Hematopoietic multipotent progenitor cell (in vitro differentiated cells): ENCODE data around the genes TRIP10 and FCER2.

DNA sequence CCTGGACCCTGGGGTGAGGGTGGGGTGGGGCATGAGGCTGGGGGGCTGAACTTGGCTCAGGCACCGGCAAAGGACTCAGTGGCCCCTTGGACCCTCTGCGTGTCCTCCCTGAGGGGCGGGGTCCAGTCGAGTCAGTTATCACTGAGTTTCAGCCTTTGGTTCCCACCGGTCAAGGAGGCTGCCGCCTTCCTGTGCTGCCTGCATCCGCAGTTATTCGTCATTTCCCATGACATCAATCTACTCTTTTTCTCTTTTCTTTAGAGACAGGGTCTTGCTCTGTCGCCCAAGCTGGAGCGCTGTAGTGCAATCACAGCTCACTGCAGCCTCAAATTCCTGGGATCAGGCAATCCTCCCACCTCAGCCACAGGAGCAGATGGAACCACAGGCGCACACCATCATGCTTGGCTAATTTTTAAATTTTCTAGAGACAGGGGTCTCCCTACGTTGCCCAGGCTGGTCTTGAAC, 3.0 kb downstream of the GPR108 start:
- CAGE, long polyA plus RNA = no peak

DNA sequence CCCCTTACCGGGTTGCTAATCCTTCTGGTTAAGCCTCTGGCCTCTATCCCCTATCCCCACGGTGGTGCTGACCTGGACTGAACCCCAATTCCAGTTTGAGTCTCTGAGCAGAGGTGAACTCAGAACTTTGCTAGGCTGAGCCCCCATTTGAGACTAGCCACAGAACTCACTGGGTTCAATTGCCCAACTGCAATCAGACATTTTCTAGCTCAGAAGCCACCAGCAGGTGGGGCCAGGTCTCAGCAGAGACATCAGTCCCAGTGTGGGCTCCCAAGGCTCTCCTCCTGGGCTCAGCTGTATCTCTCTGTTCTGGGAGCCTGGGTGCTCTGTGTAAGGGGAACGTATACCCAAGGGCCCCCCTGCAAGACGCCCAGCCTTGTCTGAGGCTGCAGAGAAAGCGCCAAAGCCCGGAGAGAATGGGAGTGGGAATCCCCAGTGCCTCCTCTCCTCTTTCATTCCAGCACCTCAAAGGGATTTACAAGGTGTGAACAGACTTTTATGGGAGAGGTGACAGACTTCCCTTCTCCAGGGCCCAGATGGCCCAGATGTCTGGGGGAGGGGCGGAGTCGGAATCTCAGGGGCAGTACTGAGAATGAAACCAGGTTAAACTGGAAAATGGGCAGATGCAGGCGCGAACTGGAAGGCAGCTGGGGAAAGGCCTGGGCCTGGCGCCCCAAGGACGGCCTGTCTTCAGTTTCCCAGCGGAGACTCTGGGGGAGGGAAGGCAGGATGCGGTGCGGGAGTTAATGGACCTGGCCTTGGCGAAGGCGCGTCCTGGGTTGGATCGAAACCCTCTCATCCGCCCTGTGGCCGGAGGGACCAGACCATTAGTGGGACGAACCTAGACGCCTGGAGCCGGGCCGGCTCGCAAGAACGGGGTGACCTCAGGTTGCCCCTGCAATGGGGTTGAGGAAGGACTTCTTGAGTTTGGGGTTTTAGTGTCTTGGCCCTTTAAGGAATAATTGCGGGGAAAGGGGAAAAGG, 778 bp upstream of the TRIP10 start:
- CAGE, long polyA plus RNA = no peak

DNA sequence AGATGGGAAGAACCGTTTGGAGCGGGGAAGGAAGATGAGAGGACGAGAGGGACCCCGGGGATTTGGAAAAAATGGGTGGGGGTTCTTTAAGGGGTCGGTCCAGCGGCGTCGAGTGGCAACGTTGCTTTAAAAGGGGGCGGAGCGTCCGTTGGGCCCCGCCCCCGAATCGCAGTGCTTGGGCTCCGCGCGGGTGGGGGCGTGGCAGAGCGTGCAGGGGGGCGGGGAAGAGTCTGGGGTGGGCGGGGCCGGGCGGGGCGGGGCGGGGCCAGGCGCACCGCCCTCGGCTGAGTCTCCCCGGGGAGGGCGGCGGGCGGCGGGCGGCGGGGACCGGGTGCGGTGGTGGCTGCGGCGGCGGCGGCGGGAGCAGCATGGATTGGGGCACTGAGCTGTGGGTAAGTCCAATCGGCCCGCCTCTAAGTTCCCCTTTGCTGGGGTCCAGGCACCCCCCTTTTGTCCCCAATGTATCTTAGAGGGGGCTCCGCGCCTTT, at the start of gene TRIP10:
Gene TRIP10 (plus strand): TSS at position 287 of the 488 bp plus-strand sequence.
- CAGE, long polyA plus RNA = start-site peak on the plus strand centred at position 320 of the sequence, 39 bp wide, 247 reads

DNA sequence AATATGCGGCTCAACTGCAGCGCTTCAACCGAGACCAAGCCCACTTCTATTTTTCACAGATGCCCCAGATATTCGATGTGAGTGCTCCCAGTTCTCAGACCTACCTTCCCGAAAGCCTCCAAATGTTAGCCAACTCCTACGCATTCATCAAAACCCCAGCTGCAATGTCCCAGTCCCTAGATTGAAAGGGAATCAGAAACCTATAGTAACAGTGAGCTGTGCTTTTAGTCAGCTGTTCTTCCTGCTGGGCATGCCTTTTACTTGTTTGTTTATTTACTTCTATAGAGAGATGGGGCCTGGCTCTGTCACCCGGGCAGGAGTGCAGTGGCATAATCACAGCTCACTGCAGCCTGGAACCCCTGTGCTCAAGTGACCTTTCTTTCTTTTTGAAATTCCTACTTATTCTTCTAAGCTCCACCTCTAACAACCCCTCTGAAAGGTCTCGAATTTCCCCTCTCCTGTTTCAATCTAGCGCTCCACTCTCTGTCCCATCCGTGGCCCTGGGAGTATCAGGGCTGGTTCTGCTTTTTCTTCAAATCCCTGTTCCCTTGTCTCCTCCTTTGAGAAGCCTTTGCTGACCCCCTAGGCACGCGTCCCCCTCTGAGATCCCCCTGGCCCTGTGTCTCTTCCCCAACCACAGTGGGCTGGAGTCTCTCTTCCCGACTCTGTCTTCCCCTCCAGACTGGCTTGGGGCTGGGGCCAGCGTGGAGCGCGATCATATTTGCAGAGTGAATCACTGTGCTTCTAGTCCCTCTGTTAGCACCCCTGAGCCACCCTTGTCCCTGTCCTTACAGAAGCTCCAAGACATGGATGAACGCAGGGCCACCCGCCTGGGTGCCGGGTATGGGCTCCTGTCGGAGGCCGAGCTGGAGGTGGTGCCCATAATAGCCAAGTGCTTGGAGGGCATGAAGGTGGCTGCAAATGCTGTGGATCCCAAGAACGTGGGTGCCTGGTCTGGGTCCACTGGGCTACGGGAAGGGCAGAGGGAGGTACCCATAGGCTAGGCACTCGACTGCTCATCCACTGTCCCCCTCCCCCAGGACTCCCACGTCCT, 4.6 kb downstream of the TRIP10 start:
- CAGE, long polyA plus RNA = no peak

DNA sequence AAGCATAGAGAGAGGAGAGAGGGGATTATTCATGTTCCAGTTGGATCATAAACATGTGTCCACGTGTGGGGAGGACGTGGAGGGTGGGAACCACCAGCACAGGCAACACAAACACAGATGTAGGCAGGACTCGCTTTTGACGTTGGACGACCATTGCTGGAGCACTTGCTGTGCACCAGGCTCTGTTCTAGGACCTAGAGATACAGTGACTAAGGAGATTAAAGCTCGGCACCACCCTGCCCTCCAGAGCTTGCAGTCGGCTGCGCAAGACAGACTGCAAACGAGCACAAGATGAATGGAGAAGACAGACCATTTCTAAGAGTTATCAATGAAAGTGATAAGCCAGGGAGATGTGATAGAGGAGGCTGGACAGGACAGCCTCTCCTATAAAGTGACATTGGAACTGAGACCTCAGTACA, 775 bp downstream of the SH2D3A start:
- CAGE, long polyA plus RNA = no peak

DNA sequence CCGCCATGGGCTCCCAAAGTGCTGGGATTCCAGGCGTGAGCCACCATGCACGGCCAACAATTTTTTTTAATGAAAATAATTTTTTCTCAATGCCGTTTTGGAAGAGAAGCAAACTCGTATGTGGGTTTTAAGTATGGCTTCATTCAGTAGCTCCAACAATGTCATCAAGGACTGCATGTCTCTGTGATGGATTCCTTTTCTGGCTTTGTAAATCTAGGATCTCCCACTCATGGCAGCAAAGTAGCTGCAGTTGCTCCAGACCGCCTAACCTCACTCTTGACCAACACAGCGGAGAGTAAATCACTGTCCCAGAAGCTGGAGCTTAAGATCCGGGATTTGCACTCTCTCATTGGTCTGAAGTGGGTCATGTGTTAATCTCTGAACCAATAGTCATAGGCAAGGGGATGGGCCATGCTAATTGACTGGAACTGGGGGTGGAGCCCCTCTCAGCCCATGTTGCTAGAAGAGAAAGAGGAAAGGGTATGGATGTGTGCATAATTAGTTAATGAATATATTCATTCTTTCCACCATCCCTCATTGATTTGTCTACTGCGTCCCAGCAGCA, 33.9 kb downstream of the VAV1 start:
- CAGE, long polyA plus RNA = no peak

DNA sequence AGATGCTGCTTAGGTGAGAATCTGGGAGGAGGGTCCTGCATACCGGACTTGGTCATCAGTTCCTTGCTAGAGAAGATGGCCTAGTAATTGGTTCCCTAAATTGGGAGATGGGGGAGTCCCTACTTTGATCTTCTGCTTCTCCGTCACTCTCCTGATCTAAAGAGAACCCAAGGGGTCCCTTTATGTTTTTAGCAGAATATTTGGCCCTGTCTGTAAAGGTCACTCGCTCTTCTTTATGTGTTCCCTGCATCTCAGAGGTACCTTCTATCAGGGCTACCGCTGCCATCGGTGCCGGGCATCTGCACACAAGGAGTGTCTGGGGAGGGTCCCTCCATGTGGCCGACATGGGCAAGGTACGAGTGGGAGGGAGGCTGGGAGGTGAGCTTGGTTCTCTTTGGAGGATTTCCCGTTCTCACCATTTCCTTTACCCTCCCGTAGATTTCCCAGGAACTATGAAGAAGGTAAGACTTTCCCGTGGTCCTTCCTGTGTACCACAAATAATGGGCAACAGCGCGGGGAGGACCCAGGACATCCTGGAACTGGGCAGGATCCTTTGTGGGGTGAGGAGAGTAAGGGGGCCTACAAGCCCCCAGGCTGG, 54.0 kb upstream of the ADGRE1 start:
- CAGE, long polyA plus RNA = no peak

- CAGE, long polyA plus RNA = no peak
Measured at GRCh38 chr19:6967804-6968049, 53.5 kb downstream of the MBD3L2B start.

DNA sequence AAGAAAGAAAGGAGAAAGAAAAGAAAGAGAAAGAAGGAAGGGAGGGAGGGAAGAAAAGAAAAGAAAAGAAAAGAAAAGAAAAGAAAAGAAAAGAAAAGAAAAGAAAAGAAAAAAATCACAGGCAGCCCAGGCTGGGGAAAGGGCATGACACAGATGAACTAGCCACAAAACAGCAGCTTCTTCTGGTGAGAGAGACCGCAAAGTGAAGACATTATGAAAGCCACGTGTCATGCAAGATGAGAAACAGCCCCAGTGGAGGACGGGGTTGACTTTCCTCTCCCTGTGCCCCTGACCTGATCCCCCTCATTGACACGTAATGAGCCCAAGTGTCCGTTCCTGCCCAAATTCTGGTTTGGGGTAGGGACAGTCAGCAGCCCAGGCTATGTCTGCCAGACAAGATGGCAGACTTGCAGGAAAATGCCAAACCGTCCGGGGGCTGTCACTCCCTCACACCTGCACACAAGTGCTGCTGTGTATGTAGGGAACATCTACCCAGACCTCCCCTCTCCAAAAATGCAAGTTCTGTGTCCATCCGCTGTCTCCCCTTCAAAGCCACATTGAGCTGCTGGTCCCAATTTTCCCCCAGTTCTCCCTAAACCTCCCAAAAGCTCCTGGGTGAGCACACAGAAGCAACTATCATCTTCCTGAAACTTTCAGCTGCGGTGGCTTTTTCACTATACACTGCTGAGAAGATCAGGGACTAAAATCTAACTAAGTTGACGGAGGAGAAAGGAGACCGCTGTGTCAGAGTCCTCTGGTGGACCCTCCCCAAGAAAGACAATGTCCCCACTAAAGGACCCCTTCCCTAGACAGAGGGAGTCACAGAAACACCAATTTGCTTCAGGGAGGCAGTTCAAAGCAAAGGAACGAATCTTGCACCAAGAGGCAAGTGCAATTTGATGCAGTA, 101.8 kb downstream of the INSR start:
- CAGE, long polyA plus RNA = no peak

DNA sequence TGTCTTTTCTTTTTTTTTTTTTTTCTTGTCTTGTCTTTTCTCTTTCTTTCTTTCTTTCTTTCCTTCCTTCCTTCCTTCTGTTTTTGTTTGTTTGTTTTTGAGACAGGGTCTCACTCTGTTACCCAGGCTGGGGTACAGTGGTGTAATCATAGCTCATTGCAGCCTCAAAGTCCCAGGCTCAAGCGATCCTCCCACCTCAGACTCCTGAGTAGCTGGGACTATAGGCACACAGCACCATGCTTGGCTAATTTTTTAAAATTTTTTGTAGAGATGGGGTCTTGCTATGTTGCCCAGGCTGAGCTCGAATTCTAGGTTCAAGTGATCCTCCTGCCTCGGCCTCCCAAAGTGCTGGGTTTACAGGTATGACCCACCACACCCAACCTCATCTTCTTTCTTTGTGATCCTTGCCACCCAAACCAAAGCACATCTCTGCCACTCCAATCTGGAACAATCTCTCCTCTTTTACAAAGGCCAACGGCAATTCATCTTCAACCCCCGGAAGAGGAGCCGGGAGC, 38.7 kb downstream of the INSR start:
- CAGE, long polyA plus RNA = no peak

GRCh38 chr19:7516548-7516878, 610 bp downstream of the ZNF358 start:
- CAGE, long polyA plus RNA = no peak

DNA sequence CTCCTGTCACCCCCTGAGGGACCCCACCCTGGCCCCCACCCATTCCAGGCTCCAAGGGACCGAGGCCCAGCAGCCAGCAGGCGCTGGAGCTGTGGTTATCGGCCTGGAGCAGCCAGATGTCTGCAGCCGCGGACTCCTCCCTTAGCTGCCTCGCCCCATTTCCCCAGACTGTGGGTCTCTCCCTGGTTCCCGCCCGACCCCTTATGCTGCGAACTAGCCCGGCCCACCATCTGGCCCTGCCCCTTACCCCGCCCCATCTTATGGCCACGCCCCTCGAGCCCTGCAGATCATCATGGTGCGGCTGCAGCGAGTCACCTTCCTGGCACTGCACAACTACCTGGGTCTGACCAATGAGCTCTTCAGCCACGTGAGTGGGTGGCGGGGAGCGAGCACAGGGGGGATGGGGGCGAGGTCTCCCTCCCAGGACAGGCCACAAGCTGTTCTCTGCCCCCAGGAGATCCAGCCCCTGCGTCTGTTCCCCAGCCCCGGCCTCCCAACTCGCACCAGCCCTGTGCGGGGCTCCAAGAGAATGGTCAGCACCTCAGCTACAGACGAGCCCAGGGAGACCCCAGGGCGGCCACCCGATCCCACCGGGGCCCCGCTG, 5.7 kb downstream of the PNPLA6 start:
- CAGE, long polyA plus RNA = no peak

DNA sequence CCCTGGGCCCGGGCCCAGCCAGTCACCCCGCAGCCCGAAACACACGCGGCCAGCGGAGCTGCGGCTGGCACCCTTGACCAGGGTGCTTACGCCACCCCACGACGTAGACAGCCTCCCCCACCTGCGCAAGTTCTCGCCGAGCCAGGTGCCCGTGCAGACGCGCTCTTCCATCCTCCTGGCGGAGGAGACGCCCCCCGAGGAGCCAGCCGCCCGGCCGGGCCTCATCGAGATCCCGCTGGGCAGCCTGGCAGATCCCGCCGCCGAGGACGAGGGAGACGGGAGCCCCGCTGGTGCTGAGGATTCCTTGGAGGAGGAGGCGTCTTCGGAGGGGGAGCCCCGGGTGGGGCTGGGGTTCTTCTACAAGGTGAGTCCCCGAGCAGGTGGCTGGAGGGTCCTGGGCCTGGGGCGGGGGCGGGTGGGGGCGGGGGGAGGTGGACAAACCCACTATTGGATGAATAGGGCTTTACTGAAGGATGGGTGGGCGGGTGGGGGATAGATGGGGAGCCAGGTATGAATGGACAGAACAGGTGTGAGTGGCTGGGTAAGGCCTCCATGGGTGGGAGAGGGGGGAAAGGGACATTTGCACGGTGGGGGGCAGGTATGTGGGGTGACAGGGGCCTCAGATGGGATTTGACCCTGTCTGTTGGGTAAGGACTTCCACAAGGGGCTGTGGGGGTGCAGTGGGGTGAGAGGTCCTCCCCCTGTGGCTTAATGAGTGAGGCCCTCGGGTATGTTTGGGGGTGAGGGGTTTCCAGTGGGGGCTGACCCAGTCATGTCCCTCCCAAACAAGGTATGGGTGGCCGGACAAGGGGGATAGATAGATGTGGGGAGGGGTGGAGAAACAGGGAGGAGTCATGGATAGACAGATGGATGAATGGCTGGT, 16.3 kb downstream of the XAB2 start:
- CAGE, long polyA plus RNA = no peak

GRCh38 chr19:7616991-7618027, 12.0 kb downstream of the XAB2 start:
- CAGE, long polyA plus RNA = no peak

DNA sequence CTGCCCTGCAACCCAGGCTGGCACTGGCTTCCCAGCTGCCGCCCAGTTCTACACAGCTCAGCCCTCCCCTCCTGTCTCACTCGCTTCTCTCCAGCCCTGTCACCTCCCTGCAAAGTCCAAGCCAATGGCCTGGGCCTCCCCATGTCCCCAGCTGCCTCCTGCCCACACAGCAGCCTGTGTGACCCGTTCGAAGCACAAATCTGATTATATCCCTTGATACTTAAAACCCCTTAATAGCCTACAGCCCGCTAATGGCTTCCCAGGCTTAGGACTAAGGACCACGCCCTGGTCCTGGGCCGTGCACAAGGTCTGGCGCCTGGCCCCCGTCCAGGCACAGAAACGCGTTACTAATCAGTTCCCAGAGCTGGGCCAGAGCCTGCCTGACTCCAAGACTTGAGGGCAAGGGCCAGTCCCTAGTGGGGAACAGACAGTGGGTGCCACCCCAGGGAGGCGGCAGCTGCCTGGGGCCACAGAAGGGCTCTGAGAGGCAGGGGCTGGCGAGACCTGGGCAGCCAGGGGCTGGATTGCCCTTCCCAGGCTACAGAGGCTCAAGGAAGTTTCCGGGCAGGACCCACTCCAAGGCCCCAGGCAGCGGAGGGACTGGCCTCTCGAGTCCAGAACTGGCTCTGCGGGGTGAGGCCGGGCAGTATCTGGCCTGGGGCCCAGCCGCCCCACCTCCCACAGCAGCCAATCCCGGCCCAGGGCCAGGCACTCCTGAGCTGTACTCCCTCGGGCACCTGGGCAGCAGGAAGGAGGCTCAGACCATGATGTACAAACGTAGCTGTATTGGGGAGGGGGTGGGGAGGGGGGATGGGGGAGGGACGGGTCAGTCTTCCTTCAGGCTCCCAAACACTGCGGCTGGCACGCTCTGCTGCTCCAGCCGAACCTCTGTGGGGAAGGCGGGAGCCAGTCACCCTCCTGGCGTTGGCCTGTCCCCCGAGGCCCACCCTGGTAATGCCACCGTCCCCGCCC, 10.3 kb downstream of the XAB2 start:
- CAGE, long polyA plus RNA = no peak

DNA sequence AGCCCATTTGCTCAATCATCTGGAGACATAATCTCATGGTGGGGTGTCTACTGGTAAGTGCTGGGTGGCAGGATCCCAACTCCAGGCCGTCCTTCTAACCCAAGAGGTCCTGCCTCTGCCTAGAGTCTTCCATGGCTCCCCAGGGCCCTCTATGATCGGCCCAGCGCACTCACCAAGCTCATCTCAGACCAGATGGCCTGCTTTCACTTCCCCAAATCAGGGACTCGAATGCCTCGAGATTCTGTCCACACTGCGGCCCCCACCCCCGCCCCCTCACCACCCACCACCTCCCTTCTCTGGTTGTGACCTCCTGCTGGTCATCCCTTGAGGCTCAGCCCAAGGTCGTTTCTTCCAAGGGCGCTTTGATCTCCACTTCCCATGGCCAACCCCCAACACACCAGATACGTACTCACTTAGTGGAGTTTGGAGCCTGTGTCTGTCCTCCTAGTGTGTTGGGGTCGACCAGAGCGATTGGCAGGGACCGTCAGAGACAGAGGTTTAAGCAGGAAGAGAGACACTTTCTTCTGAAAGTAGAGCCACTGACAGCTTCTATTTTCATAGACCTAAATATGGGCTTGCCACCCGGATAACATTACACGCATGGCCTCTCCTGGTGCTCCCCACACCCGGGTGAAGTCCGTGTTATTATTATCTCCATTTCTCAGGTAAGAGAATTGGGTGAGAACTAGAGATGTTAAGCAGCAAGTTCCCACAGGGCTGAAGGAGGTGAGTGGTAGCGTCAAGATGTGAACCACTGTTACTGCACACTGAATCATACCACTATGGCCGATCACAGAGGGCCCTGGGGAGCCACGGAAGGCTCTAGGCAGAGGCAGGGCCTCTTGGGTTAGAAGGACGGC, at the start of gene FCER2:
Gene FCER2 (minus strand): TSS at position 526 of the 860 bp plus-strand sequence.
- CAGE, long polyA plus RNA = start-site peak on the minus strand centred at position 500 of the sequence, 55 bp wide, 15 reads

- CAGE, long polyA plus RNA = no peak
Measured at GRCh38 chr19:7718633-7719010, 13.3 kb downstream of the CLEC4G start.

GRCh38 chr19:7799735-7800461, 30.1 kb upstream of the EVI5L start:
- CAGE, long polyA plus RNA = no peak

DNA sequence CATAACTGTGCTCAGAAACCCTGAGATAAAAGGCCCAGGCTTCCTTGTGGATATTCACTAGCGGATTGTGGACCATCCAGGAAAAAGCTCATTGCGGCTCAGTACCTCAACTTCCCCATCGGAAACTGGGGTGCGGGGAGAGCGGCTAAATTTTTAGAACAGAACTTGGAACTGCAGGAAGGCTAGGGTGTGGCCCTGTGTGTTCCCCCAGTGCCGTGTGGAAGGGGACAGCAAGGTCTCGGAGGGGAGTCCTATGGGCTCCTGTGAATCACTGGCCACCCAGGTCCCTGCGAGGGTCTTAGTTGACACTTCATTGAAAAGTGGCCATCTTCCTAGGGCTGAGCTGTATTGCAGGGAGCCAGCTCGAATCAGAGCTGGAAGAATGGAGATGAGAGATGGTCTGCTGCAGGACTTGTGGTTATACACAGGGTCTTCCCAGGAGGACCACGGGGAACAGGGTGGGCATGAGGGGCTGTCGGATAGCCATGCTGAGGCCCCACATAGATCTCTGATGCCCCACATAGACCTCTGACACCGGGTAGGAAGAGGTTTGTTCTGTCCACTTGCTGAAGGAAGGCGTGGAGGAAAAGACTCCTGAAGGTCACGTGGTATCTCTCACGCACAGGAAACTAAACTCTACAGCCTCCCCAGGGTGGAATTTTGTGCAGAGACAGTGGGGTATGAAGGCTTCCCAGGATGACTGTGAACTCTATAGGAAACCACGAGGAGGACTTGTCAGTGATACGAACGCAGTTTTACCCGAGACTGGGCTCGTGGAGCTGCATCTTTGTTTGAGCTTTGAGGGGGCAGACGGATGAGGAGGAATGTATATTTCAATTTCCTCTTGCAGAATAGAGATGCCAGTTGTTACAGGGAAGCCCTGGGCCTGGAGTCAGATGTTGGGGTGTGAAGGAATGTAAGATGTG, 2.6 kb downstream of the EVI5L start:
- CAGE, long polyA plus RNA = no peak

DNA sequence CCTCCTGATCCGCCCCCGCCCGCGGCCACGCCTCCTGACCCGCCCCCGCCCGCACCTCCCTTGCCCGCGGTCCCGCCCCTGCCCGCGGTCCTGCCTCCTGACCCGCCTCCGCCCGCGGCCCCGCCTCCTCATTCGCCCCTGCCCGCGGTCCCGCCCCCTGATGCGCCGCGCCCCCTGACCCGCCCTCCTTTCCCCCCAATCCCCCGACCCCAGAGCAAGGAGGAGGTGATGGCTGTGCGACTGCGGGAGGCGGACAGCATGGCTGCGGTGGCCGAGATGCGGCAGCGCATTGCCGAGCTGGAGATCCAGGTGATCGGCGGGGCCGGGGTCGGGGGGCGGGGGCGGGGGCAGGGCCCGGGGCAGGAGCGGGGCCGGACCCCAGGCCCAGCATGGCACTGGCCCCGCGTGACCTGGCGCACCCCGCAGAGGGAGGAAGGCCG, 11.4 kb downstream of the PRR36 start:
- CAGE, long polyA plus RNA = no peak